Metanephros (tissue), 2 donors: ENCODE measurements around the gene KLF14.

GRCh38 chr7:128869854-128870504, 3.8 kb downstream of the ATP6V1FNB start:
- RAMPAGE, long total RNA: no peak

DNA sequence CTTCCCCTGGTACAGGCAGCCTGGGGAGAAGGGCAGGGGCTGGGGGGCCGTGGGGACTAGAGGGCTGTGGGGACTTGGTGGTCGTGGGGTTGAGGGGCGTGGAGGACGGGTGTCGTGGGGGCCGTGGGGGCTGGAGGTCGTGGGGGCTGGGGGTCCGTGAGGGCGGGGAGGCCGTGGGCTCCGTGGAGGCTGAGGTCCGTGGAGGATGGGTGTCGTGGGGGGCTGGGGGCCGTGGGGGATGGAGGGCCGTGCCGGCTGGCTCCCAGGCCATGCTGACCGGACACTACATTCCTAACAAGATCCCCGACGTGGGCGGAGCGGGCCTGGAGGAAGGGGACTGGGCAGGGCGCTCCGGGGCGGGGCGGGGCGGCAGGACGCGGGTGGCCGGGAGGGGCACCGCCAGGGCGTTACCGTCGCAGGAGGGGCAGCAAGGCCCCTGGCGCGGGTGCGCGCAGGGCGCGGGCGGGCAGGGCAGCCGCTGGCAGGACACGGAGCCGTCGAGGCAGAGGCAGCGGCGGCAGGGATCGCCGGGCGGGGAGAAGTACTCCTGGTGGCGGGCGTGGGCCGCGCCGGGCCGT, 19.9 kb downstream of the KCP start:
- RAMPAGE, long total RNA: no peak

- RAMPAGE, long total RNA: no peak
Observed at GRCh38 chr7:128916055-128916685, 5.7 kb upstream of the KCP start.

GRCh38 chr7:128940444-128941395, 3.0 kb downstream of the IRF5 start:
- RAMPAGE, long total RNA: no peak

DNA sequence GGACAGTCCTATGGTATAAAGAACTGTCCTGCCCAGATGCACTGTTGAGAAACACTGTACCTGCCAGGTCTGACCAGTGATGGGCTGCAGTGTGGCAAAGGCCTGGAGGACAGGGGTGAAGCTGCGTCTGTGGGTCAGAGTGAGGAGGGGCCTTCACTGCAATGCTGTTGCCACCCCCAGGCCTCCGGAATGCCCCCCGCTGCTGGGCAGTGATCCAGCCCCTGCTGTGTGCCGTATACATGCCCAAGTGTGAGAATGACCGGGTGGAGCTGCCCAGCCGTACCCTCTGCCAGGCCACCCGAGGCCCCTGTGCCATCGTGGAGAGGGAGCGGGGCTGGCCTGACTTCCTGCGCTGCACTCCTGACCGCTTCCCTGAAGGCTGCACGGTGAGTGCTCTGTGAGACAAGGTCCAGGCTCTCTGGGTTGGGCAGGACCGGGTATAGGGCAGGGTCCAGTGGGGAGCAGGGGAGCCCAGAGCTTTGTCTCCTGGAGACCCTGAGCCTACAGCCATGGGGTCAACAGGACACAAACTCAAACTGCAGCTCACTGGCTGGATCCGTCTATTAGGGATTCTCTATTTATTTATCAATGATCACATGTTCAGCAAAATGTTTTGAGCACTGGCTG, 14.9 kb downstream of the SMO start:
- RAMPAGE, long total RNA: no peak

DNA sequence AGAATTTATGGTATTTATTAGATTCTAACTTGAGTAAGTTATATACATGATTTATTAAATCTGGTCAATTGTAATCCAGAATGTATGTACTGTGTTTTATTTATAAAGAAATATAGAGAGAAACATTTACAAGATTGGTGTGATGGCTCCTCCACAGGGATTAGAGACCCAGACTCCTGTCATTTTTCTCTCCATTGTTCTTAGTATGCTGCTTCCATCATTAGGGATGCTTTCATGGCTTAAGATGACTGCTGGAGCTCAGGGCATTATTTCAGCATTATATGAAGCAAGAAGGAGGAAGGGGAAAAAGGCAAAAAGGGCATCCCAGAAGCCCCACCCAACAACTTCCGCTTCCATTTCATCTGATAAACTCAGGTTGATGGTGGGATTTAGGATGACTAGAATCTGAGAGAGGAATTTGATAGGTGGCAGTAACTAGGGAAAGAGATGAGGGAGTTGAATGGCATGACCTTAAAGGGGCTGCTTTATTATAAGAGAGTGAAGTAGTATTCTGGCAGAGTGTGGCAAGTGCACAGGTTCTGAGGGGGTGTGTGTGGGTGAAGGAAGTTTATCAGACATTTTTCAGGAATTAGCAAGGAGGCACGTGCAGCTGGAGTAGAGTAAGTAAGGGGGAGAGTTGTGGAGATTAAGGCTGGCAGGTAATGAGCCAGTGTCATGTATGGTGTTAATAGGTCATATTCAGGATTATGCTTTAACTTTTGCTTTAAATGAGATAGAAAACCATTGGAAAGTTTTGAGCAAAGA, 40.3 kb downstream of the AHCYL2 start:
- RAMPAGE, long total RNA: no peak

DNA sequence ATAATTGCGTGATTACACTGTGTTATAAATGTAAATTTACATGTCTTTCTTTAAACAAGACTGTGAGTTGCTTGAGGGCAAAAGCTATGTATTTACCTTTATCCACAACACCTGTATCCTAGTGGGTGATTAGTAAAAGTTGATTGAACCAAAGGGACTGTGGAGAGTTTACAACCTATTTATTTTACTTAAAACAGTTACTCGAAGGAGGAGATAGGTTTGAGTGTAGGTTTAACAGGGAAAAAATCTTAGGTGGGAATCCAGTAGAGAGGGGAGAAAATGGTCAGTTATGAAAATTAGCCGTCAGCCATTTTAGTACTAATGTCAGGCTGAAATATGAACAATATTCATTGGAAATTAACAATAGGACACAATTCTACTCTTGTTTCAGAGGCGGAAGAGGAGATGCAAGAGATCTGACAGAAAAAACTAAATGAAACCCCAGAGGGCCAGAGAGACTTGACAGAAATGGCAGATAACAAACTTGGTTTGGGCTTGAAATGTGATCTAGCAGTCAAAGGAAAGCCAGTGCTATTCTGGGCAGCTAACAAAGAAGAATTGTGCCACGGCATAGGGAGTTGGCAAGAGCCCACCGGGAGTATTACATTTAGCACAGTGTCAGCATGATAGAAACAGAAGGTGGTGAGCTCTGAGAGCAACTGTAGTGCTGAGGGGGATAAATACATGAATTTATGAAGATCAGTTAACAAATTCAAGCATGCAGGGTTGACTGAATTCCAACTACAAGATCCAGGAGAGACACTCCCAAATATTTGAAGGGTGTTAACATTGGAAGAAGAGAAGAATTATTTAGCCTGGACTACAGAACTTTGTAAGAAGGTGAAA, 91.0 kb downstream of the AHCYL2 start:
- RAMPAGE, long total RNA: no peak

DNA sequence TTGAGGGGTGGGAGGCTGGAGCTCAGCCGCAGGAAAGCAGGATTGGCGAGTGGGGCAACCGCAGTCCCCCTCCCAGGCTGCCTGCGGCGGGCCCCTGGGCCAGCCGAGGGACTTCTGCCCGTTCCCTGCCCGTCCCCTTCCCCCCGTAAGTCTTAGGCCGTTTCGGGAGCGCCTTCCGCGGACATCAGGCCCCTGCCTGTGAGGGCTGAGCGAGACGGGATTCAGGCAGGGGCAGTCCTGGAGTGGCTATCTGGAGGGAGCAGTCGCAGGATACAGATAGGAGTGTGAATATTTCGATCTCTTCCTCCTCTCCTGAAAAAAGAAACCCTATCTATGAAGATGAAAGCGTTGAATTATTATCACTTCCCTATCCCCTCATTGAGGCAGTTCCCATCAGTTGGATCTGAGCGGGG, 748 bp downstream of the STRIP2 start:
- RAMPAGE, long total RNA: no peak

- RAMPAGE, long total RNA: no peak
Observed at GRCh38 chr7:129611221-129611536, 341 bp upstream of the NRF1 start.

DNA sequence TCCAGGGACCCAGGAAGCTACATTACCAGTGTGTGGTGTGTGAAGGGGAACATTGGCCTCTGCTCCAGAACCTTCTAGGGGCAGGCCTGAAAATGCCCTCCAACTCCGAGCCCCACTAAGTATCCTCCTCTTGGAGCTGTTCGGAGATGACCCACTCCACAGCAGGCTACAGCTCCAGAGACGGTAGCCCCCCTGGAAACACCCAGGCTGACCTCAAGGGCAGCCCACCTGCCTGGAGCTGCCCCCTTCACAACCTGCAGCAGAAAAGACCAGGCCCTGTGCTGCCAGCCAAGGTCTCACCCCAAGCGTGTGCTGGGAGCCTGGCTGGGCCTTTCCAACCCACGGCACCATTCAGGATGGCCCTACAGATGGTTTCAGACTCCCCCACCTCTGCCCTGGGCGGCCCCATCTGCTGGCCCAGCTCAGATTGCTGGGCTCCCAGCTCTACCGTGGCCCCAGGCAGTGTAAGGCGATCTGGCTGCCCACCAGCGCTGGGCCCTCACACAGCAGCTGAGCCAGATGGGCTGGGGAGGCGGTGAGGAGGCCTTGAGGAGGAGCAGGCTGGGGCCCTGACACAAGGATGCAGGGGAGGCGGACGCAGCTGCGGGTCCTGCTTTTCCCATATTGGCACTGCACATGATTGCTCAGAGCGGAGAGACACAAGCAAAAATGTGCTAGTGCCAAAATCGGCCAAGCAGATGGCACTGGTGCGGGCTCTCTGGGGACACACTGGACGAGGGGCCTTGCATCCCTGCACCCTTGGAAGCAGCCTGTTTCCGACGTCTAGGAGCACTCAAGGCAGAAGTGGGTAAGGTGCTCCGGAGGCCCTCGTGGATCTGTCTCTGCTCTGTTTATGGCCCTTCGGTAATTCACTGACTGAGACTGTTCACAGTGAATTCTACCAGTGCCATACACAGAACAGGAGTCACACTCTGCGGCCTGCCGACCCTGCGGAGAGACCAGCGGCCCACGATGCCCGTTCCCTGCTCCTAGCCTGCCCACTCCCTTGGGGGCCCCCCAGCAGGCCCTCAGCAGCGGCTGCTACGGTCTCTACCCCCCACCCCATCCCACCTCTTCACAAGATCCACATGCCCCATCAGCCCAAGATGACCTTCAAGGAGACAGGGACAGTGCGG, 162.9 kb downstream of the NRF1 start:
- RAMPAGE, long total RNA: no peak

GRCh38 chr7:129779038-129779411, 167.5 kb downstream of the NRF1 start:
- RAMPAGE, long total RNA: no peak

GRCh38 chr7:129780743-129781265, 169.3 kb downstream of the NRF1 start:
- RAMPAGE, long total RNA: no peak

GRCh38 chr7:129833225-129834314, 119.2 kb downstream of the UBE2H start:
- RAMPAGE, long total RNA: no peak

GRCh38 chr7:129834315-129835081, 118.3 kb downstream of the UBE2H start:
- RAMPAGE, long total RNA: no peak

GRCh38 chr7:129913290-129913962, 39.3 kb downstream of the UBE2H start:
- RAMPAGE, long total RNA: no peak

DNA sequence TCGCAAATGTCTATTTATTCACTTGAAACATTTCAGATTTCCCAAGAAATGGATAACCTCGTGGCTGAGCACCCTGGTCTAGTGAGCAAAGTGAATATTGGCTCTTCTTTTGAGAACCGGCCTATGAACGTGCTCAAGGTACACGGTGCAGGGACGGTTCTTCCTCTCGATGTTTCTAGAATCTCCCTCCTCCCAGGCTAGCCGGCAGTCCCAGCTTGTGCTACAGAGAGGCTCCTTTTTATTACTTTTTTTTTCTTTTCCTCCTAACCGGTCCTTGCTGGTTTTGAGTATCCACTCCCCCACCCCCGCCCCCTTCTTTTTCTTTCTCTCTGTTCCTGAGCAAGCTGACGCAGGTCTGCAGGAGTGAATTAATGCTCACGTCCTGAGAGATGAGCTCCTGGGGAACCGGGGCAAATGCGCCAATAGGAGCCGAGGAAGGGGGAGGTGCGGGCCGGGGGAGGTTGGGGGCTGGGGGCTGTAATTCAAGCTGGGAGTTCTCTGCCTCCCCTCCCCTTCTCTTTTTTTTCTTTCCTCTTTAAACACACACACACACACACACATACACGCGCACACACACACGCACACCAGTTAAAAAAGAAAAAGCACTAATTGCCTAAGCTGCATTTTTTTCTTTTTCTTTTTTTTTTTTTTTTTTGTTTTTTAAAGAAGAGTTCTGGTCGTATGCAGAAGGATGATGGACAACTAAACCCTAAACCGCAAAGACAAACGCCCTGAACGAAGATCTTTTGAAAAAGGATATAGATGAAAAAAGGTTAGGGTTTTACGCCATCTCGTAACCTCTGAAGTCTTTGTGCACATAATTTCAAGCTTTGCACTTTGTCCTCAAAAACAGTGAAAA, 6.6 kb downstream of the CPA2 start:
- RAMPAGE, long total RNA: no peak

- RAMPAGE, long total RNA: no peak
Observed at GRCh38 chr7:130490066-130490745, 1.7 kb upstream of the MEST start.

DNA sequence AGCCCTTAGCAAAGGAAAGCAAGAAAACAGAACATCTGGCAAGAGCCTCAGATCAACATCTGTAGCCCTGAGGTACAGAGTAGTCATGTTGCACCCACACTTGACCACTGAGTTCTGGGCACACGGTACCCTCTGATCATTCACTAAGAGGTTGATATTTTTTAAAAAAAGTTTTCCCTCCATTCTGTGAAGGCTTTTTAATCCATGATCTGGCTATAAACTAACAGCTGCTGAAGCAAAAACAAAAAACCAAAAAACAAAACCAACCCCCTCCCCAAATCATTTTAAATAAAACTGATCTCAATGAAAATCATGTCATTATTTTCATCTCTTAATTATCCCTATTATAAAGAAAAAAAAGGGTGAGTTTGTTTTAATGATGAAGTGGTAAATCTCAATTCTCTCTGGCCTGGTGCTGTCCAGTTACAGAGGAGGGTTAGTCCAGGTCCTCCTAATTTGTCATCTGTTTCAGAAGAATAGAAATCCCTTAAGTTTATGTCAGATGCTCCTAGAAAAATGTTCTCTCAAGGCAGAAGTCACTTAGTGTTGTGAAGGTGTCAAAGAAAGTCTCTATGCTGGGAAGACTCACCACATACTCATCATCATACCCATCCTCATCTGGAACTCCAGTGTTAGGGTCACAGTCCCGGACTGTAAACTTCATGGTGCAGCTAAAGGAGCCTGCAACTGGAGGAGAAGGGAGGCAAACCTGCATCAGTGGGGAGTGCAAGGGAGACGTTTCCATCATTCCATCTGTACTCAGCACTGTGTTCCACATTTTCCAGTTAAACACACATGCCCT, 16.3 kb downstream of the MEST start:
- RAMPAGE, long total RNA: no peak

DNA sequence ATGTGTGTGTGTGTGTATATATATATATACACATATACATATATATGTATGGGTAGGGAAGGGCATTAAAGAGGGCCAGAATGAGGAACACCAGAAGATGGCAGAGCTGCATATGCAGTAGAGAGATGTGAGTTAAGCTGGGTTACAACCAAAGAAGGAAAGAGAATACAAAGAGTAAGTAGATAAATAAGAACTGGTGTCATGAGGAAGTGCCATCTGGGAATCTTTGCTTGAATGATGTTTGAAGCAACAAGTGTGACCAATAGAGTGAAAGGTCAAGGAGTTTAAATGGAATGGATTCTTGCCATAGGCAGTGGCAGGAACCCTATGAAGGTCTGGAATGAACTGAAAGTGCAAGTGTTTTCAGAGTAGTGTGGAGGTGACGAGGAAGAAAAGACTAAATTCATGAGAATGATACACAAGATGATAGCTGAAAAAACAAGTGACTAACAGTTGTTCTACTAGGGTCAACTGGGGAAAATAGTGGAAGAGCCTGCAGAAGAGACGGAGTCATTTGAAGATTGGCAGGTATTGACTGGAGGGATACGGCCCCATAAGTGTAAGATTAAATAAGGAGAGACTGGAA, 21.6 kb downstream of the MEST start:
- RAMPAGE, long total RNA: no peak

DNA sequence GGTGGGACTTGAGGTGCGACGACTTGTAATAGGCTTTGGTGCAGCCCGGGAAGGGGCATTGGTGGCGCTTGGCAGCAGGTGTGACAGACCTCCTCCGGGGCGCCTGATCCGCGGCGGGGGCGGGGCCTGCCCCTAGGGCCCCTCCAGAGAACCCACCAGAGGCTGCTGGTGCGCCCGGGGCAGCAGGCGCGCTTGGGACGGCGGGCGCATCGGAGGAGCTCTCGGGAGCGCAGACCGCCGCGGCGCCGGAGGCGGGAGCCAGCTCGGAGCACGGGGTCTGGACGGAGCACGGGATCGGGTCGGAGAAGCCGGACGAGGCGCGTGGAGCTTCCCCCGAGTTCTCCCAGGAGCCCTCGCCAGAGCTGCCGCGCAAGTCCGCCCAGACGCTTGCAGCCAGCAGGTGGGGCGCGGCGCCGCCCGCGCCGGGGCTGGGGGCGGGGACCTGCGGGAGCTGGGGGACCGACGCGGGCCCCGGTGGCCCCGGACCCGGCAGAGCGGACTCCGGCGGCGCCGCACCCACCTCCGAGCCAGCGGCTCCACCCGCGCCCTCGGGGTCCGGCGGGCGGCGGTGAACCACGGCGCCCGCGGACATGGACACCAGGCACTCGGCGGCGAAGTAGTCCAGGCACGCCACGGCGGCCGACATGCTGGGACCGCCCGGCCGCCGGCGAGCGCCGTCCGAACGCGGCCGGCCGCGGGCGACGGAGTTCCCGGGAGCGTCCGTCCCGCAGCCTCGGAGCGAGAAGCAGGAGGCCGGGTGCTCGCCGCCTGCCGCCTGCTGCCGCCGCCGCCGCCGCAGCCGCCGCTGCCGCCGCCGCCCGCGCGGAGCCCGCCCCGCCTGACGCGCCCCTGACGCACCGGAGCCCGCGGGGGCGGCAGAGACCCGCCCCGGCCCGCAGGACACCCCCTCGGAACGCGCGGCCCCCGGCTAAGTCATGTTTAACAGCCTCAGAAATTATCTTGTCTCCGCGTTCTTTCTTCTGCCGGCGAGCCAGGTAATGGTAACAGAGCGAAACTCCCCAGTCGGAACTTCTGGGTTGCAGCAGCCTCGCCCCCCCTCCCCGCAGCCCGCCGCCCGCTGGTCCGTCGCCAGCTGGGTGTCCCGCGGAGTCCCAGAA, at the start of gene KLF14:
Gene KLF14, minus strand, starts transcription at position 820 of the 1,118 bp plus-strand sequence.
- RAMPAGE, long total RNA: no peak